Bronchus fibroblast of lung (primary cell): ENCODE measurements around the genes SHLD2, NUTM2D and PAPSS2.

DNA sequence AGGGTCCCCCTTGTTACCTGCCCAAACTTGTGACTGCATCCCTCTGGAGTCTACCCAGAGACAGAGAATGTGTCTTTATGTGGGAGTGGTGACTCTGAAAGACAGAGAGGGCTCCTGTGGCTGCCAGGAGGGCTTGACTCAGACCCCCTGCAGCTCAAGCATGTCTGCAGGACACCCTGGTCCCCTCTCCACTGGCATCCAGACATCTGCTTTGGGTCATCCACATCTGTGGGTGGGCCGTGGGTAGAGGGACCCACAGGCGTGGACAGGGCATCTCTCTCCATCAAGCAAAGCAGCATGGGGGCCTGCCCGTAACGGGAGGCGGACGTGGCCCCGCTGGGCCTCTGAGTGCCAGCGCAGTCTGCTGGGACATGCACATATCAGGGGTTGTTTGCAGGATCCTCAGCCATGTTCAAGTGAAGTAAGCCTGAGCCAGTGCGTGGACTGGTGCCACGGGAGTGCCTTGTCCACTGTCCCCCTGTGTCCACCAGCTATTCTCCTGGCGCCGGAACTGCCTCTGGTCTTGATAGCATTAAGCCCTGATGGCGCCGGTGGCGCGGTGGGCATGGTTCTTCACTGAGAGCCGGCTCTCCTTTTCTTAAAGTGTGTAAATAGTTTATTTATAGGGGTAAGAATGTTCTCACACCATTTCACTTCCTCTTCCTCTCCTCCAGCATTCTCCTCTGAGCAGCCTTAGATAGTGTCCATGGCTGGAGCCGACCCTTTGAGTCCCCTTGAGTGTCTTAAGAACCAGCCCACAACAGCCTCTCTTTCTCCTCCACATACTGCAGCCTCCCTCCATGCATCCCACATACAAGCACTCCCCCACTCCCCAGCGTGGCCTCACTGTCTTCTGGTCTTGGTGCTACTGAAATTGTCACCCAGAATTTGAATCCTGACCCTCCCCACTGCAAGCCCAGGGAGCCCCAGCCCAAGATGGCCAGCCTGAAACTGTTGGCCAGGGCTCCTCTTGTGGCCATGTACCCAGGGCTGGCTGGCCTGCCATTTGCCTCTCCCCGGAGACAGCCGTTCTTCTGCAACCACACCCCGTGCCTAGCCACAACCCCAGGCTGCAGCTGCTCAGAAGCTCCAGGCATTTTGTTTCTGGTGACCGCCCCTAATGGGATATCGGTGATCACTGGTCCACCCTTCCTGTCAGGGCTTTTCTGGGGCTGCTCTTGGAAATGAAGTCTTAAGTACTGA lies 19.2 kb upstream of the SH2D4B start:
- RAMPAGE, long total RNA, result no peak

DNA sequence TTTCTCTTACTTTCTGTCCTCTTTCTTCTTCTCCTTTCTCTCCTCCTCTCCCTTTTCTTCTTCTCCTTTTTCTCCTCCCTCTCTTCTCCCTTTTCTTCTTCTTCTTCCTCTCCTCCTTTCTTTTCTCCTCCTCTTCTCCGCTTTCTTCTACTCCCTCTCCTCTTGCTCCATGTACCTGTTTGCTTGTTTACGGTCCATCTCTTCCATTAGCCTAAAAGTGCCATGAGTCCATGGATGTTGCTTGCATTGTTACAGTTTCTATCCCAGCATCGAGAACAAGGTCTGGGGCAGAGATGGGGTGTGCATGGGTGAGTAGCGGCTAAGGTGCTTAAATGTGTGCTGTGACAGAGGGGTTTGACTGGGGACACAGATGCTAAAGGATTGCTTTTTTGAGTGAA lies 7.7 kb downstream of the SH2D4B start:
- RAMPAGE, long total RNA, result no peak

DNA sequence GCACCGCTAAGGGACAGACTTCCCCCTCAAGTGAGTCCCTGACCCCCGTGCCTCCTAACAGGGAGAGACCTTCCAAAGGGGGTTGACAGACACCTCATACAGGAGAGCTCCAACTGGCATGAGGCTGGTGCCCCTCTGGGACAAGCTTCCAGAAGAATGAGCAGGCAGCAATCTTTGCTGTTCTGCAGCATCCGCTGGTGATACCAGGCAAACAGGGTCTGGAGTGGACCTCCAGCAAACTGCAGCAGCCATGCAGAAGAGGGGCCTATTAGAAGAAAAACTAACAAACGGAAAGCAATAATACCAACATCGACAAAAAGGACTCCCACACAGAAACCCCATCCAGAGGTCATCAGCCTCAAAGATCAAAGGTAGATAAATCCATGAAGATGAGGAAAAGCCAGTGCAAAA lies 280.8 kb downstream of the SH2D4B start:
- RAMPAGE, long total RNA, result no peak

- RAMPAGE, long total RNA, result no peak
These were observed 430.8 kb upstream of the NRG3 start for GRCh38 chr10:81444245-81444506.

DNA sequence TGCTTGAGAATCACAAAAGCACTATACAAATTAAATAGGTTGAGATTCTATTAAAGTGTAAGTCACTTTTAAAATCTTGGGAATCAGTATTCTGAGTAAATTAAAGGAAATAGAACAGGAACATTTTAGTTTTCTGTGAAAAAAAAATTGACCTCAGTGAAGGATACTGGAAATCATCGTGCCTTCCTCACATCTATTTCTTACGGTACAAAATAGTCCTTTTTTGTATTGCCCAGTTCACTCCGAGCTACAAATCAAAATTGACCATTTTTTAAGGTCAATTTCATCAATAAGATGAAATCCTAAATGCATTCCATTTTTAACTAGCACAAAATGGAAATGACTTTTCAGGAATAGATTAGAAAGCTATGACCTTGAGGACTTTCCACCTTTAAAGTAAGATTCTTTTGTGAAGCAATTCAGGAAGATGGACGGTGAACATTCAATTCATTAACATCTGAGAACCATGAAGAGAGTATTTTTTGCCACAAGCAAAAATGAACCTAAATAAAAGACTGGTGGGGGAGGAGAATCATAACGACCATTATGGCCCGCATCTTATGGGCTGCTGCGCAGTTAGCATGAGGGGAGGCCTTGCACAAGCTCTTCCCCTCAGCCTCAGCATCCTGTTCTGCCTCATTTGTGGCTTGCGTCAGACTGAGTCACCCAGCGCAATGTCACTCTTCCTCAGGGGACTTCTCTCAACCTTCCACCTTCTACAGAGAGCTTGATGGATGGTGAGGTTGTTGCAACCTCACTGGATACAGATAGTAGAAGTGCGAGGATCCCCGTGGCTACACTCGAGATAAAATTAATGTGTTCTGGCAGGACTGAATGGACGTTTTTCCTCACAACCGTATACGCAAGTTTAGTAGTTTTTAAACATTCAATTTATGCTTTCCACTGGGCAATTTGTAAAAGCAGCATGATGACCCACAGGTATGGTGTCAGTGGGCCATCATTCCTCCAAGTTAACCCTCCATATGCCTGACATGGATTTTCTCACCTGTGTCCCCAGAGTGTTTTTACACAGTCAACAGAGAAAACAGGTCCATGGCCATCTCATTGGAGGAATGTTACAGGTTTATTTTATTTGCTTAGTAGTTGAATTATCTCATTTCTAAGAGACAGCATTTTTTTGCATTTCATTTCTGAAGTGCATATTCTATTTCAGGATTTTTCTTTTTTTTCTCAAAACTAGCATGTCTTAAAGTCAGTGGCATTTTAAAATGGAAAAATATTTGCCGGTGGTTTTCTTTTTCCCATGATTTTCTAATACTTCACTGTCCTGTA lies 16.8 kb upstream of the GPR15LG start:
- RAMPAGE, long total RNA, result no peak

- RAMPAGE, long total RNA, result no peak
These were observed 1.7 kb downstream of the CDHR1 start for GRCh38 chr10:84195928-84196596.

GRCh38 chr10:84335810-84336684 lies 7.7 kb downstream of the CCSER2 start:
- RAMPAGE, long total RNA, result no peak

DNA sequence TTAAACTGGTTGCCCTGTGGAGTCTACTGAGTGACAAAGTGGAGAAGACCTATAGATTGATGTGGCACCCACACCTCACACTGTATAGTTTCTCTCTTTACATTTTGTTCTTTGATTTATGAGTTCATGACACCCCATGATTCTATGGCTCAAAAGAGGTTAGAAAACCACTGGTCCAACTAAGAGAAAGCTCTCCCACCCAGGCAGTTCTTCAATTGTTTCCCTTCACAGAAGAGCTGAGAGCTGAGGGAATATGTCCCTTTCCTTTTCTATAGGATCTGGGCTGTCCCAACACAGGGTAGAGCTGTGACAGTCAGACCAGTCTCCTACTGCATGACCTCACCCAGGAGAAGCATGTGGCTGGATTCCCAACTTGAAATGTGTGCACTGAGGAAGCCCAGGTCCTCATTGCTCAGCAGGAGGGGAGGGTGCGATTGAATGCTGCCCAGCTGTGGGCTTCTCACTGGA lies 508.5 kb downstream of the CCSER2 start:
- RAMPAGE, long total RNA, result no peak

DNA sequence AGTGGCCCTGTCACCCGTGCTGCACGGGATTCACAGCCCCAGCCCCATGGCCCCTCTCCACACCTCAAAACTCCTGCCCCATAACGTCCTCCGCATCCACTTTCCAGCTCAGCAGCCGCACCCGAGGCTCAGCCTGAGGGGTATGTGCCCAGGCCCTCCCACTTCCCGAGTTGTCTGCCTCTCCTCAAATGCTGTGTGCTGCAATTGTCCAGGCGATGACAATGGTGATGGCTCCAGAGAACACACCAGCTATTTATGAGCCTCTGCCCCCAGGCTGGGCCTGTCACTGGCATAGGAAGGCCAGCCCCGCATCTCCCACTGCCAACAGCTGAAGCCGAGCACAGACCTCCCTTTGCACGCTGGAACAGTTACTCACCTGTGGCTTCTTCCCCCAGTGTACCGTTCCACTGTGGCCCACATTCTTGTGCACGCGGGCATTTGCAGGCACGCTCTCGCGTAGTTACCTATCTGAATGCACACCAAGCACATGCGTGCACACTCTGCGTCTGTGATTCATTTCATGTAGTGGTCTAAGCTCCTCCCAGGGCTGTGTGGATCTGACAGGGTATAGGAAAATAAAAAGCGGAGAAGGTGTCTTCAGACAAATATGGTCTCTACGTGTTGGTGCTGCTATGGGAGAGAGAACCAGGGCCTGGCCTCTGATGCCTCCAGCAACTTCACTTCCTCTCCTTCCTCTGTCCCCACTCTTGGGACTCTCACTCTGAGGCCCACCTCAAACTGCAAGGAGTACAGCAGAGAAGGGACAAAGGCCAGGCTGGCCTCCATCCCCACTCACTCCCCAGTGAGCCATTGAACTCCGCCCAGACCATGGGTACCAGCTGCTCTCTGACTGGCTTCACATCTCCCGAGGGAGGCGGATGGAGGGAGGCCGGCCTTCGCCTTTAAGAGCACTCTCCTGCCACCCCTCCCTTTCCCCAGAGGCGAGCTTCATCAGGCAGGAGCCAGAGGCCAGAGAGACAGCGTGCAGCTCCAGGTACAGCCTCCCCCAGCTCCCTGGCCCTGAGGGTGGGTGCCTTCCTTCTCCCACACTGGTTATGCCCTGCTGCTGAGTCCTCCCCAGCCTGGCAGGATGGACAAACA lies 2.1 kb upstream of the LDB3 start:
- RAMPAGE, long total RNA, result no peak

- RAMPAGE, long total RNA, result no peak
These were observed 4.0 kb downstream of the LDB3 start for GRCh38 chr10:86672175-86672929.

- RAMPAGE, long total RNA, result no peak
These were observed 16.0 kb downstream of the LDB3 start for GRCh38 chr10:86684192-86684796.

DNA sequence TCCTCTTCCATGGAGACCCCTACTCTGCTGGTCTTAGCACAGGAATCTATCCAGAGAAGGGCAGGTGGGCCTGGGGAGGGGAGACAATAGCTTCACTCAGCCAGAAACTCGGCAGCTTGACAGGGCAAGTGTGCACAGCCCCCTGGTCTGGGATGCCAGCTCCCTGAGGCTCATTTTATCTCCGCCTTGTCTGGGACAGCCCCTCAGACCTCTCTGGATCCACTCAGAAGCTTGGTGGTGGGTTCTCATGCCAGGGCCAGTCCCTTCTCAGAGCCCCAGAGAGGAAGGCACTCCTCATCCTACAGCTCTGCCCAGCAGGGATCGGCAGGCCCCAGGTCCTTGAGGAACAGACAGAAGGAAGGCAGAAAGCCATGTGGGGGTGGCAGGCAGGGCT lies 40.3 kb downstream of the LDB3 start:
- RAMPAGE, long total RNA, result no peak

DNA sequence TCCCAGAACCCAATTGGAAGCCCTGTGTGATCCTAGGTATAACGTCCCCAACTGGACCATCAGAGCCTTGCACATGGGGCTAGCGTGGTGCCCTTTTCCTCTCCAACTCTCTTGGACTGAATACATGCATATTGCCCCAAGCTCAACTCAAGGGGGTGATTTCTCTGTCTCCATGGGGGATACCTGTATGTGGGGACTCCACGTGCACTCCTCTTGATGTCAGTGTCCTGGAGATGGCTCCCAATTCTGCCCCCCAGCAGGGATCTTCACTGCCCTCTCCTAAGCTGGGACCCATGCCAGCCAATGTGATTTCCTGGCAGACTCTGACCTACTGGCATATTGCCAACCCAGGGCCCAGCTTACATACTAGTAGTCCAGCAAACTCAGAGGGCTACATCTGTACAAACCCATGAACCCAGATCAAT lies 26.3 kb upstream of the BMPR1A start:
- RAMPAGE, long total RNA, result no peak

DNA sequence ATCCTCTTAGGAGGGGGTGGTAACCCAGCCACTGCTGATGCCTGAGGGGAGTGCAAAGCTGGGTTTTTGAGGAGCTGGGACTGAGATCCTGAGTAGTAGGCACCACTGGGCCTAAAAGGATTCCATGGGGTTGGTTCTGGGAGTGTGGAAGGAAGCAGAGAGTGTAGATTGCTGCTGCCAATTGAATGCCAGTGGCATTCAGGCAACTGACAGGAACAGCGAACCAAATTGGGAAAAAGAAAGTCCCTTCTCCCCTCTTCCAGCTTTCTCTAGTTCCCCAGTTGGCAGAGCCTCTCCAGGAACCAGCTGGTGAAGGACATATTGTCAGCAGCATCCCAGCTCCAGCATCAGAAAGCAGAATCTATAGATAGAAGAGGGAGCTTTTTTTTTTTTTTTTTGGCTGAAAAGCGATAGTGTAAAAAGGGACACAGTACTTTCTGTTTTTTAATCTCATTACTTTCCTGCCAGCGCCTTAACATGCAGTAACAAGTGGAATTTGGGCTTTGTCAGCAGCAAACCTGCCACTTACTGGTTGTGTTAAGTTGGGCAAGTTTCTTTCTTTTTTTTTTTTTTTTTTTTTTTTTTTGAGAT lies 91.5 kb downstream of the MMRN2 start:
- RAMPAGE, long total RNA, result no peak

GRCh38 chr10:86971415-86972097 lies 3.3 kb downstream of the ADIRF start:
- RAMPAGE, long total RNA, result no peak

GRCh38 chr10:87094972-87096059 lies at the start of gene SHLD2:
SHLD2 (plus strand) TSS chr10:87095206.
- RAMPAGE, long total RNA, result start-site peak on the plus strand at chr10:87095195-87095231, 76 and 180 reads in 2 replicates

- RAMPAGE, long total RNA, result no peak
These were observed at the start of gene NUTM2D for GRCh38 chr10:87357568-87357849. NUTM2D (plus strand) TSS chr10:87357744.

- RAMPAGE, long total RNA, result no peak
These were observed at the start of gene PAPSS2 for GRCh38 chr10:87659423-87660084. PAPSS2 (plus strand) TSS chr10:87659878.

DNA sequence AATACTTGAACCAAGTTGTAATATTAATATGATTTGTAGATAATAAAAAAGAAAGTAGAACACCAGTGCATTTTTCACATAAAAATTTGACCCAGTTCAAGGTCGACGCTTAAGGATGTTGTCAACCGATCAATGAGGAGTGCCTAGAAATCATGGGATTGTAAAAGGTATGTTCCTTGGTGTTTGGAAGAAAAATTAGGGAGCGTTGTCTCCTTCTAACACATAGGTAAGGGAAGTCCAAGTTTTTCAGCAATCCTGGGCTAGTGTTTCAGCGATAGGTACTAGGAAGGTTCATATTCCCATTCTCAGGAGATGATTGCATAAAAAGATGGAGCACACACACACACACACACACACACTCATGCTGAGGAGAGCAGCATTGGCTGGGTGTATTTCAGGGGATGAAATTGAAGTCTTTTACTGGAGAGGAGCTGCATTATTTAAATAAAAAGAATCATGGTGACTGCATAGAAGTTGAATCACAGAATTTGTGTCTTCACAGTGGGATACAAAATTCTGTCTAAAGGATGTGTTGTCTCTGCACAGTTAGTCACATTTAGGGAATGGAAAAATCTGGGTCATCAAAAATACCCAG lies 10.7 kb downstream of the PAPSS2 start:
- RAMPAGE, long total RNA, result no peak

GRCh38 chr10:87768864-87769063 lies 49.3 kb downstream of the ATAD1 start:
- RAMPAGE, long total RNA, result no peak